Ileum (tissue), 1 donor: ENCODE results near the gene MCFD2.

- PRO-cap, result no peak
Measured at GRCh38 chr2:45783909-45784663, 132.6 kb downstream of the PRKCE start.

- PRO-cap, result no peak
Measured at GRCh38 chr2:45929697-45930540, 278.4 kb downstream of the PRKCE start.

DNA sequence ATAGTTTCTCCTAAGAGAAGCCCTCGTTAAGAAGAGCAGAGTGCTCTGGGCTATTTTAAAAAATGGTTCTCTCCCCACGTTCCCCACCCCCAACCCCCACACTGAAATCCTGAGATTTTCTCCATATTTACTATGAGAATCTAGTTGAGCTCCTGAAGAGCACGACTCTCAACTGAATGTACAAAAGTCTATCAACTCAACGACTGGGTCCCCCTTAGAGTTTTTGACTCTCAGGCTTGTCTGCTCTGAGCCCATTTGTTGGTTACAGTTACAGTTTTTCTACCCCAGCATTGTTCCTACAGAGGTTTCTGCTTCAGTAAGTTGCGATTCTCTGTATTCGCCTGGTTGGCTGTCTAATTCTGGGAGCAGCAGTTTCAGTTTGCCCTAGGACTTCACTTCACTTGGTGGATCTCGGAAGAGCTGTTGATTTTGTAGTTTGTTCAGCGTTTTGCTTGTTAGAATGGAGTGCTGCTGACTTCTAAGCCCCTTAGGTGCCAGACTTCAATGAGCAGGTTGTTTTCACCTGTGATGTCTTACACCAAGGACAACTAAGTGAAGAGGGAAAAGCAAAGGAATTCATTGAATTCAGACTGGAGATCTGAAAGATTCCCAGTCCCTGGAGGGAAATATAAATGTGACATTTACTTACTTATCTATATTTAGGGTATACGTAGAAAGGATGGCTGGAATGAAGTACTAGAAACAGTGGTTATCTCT is 296.6 kb upstream of the EPAS1 start:
- PRO-cap, result no peak

- PRO-cap, result no peak
Measured at GRCh38 chr2:46020373-46020921, 276.8 kb upstream of the EPAS1 start.

DNA sequence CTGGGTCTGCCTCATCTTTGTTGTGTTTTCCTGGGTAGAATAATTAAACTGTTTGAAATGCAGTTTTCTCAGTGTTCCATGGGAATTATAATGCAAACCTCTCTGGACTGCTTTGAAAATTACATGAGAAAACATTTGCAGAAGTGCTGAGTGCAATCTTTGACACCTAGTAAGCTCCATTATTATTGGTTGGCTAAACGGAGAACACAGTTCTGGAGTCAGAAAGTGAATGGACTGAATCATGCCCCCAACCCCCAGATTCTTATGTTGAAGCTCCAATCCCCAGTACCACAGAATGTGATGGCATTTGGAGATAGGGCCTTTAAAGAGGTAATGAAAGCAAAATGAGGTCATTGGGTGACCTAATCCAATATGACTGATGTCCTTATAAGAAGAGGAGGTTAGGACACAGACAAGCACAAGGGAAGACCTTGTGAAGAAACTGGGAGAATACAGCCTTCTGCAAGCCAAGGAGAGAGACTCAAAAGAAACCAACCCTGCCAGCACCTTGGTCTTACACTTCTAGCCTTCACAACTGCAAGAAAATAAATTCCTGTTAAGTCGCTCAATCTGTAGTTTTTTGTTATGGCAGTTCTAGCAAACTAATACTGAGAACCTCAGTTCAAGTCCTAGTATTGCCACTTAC is 200.9 kb upstream of the EPAS1 start:
- PRO-cap, result no peak

- PRO-cap, result no peak
Measured at GRCh38 chr2:46229483-46229951, 67.7 kb upstream of the EPAS1 start.

- PRO-cap, result no peak
Measured at GRCh38 chr2:46230112-46230448, 67.1 kb upstream of the EPAS1 start.

DNA sequence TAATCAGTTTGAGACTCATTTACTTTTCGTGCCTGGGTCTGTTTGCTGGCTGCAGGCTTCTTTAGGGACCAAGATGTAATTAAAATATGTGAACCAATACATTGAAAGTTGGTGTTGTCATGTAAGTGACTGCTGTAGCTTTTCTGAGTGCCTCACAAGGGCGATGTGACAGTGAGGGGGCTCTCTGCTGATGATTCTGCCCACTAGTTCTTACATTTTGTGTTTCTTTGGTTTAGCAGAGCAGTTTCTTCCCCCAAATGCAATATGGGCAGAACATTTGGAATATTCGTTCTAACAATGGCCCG is 2.8 kb downstream of the EPAS1 start:
- PRO-cap, result no peak

DNA sequence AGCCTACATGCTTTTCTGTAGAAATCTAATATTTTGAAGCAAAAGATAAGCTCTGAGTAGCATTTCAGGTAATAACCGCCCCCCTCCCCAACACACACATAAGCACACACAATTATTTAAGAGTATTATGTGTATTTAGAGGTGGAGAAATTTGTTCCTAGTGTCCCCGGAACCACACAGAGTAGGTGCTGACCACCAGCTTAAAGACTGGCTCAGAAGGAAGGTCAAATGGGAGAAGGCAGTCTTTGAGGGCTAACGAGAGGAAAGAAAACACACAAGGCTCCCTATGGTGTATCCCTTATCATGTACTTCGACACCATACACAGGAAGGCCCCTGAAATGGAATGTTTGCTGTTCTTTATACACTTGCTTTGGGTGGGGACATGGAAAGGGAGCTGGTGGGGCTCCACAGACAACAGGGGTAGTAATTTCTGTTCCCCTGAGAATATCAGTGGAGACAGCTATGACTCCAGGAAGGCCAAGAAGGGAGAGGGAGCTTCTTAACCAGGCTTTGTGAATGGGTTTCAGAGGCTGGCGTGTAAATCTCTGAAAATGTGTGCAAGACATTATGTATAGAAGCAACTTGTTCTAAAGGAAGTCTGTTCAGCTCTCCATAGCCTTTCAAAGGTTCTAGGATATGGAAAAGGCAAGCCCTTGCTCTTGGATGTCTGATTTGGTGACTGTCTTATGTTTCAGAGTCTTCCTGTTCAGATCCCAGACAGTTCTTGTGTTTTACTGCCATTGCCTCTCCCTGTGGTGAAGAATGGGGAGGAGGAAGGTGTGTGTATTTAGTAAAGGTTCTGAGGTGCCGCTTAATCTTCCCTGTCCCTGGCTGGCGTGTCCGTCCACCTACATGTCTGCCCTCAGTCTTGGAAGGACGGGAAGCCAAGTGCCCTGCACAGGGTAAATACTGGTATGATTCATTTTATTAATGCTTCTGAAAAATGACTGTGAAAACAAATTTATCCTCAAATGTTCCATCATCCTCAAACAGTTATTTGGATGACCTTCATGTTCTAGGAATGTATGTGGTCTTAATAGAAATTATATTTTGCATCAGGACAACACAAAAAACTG is 6.2 kb downstream of the EPAS1 start:
- PRO-cap, result no peak

- PRO-cap, result no peak
Measured at GRCh38 chr2:46309031-46309928, 12.1 kb downstream of the EPAS1 start.

DNA sequence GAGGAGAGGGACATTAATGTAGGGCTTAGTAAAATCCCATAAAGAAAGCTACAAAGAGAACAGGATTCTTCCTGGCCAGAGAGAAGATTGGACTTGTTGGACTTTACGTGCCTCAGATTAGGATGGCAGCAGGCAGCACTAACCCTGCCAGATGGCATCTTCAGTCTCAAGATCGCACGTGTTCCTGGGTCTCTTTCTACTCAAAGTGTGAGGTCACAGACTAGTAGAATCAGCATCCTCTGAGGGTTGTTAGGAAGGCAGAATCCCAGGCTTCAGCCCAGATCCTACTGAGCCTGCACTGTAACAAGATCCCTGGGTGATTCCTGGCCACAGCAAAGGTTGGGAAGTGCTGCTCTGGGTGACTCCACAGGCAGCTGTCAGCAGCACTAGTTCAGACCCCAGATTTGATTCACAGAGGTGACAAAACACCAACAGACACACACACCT is 39.3 kb downstream of the EPAS1 start:
- PRO-cap, result no peak

DNA sequence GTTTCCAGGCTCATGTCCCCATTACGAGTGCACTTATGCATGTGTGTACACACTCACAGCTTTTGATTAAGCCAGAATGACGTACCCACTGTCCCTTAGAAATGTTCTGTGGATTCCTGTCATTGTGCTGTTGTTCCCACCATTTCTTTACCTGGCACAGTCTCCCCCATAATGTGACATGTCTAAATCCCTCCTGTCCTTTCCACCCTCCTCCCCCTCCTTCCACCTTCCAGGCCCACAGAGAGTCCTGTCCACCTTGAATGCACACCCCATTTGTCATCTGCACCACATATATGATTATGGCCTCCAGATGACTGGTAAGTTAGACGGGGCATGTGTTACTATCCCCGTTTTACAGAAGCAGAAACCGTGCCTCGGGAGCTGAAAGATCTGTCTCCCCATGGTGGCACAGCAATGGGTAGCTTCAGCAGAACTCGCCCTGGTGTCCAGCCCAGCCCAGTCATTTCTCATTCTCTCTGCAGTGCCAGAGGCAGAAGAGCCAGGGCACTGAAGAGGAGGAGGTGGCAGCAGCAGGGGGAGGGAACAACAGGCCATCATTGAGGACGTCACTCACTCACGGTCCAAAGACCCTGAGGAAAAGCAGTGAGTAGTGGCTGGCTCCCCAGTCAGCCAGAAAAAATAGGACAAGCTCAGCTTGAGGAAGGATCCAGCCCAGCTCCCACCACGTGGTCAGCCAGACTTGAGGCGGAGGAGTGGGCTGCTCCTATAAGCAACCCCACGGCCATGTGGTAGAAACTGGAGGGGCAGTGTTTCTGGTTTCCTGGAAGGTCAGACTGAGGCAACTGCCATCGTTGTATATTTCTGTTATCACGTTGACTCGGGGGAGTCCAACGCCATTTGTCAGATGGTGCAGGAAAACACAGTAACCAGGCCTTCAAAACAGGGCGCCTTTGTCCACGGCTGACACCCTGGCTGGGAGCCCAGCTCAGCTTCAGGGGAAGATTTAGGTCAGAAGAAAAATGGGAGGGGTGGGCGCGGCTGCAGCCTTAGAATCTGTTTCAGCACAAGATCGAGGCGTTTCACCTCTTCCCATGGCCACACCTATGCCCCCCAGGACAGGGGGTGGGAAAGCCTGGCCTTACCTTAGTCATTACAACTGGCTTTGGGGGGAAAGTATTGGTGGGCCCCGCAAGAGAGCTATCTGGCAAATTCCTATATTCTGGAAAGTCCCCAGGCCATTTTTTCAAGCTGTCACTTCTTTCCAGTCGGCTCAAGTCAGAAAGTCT is 82.0 kb upstream of the RHOQ start:
- PRO-cap, result no peak

DNA sequence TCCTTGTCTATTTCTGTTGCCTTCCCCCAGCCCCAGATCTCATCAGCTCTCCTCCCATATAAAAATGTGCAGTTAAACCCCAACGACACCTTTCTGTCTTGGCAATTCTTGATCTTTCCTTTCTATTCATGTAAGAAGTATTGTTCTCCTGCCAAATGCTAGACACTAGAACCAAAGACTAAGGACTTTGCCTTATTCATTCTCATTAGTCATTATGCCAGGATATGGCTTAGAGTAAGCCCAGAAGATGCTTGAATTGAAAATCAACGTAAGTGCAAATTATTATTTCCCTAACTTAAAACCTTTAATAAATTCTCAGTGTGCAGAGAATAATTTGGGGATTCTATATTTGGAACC is 474 bp downstream of the CRIPT start:
- PRO-cap, result no peak

DNA sequence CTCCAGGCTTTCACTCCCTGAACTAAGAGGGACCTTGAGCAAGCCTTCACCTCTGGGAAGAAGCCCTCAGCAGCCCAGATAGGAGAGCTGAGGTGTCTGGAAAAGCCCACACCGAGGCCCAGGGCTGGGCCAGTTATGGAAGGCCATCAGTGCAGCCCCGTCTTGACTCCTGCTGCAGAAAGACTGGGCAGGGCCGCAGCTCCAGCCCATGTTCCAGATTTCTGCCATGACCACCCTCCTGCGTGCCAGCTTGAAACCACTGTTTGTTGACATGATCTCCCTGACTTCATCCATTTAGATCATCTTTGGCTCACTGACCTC is 36.3 kb downstream of the CRIPT start:
- PRO-cap, result no peak

DNA sequence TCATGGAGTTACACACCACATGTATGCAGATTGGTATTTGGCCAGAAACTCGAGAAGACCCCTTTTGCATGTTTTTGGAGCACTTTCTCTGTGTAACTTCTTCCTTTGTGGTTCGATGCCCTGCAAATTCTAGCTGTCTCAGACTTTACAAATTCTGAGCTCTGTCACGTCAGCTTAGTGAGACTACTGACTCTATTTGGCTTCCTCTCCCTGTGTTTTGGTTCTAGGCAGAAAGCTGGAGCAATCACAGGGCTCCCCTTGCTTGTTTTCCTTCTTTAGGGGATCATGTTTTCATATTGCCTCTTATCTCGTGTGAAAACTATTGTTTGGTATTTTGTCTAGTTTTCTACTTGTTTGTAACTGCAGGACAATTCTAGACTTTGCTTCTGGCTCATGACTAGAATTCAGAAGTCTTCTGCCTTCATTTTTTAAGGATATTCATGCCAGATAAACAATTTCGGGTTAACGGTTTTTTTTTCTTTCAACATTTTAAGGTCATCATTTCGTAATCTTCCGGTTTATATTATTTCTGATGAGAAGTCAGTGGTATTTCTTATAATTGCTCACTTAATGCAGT is 18.1 kb downstream of the SOCS5 start:
- PRO-cap, result no peak

DNA sequence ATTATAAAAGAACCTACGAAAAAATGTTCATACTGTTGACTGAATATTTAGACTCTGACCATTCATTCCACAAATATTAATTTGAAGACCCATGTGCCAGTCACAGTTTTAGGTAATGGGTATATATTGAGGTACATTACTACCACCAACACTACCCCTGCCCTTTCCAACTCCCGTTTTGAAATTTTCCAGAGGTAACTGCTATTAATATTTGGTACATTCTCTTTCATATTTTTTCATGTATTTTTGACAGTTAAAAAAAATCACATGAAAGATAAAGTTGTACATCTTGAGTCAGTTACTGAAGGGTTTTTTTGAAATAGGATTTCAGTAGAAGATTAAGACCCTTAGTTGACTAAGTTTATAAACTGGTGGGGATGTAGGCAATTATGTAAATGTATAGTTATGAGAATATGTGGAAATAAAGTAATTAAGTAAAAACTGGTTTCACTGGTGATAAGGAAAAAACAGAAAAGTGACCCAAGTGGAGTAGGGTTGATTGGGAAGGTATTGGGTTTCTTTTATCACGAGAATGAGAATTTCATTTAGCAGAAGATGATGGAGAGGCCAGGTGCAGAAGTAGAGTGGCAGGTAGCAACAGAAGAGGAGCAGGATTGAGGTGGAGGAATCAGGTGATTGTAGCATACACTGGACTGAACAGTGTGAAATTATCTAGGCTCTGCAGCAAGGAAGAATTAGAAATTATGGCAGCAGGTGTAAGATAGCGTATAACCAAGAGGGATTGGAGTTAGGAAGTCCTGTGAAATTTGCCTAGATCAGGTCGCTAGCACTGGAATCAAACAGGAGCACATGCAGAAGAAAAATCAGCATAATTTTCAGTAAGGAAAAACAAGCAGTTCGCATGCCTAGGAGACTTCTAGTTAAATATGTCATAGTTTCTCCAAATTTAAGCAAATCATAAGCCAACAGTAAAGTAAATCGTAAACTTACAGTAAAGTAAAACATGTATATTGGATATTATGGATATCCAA is 67.0 kb downstream of the SOCS5 start:
- PRO-cap, result no peak

DNA sequence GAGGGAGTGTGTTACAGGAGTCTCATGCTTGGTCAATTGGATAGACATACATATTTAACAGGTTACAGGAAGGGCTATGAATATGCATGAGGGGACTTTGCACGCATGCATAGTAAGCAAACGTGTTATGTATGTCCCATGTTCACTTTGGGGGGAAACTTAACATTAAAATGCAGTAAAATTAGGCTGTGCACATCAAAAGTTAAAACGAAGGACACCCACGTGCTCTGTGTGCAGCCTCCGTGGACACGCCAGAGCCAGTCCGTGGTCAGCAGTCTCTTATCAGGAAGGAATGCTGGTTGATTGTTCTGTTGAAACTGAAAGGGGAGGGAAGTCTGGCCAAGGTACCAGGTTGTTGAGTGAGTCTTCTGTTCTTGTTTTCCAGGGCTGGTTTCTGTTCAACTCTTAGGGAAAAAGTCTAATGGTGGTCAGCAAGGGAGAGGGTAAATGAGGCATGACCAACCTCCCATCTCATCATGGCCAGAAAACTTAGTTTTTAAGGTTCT is 94.6 kb downstream of the SOCS5 start:
- PRO-cap, result no peak

- PRO-cap, result no peak
Measured at GRCh38 chr2:46850651-46851251, 64.9 kb downstream of the MCFD2 start.

DNA sequence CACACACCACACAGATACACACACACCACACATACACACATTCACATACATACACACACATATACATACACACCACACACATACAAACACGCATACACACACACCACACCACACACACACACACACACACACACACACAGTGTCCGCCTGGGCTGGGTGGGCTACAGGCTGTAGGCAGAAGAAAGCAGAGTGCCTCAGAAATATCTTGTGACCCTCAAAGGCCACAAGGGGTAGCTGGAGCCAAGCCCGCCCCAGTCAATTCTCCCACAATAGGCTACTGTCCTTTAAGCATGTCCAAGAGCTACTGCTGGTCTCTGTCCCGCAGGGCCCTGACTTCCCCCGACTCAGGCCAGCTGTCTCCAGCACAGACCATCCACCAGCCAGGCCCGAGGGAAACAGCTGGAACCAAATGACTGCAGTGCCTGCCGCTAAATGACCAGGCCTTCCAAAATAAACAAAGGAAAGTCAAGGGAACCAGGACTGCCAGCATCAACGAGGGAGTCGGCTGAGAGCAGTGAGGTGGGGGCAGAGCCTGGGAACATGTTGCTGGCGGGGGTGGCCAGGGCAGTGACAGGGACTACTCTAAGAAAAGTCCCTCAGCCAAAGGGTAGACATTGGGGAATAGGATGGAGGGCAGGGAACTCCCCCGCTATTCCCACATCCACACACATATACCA is 36.7 kb downstream of the MCFD2 start:
- PRO-cap, result no peak

GRCh38 chr2:46915617-46916552 is at the start of gene MCFD2:
TSS of gene MCFD2 (minus strand) at chr2:46915806.
- PRO-cap, result bidirectional peak, plus-strand start at chr2:46915889, minus-strand start at chr2:46915799